Measurements from ENCODE around the genes CELF2 and USP6NL.

- RRBS: 3% methylated on average over 5 of the region's 29 CpGs
Observed at GRCh38 chr10:10910708-10912101, 106.5 kb upstream of the CELF2 start.

DNA sequence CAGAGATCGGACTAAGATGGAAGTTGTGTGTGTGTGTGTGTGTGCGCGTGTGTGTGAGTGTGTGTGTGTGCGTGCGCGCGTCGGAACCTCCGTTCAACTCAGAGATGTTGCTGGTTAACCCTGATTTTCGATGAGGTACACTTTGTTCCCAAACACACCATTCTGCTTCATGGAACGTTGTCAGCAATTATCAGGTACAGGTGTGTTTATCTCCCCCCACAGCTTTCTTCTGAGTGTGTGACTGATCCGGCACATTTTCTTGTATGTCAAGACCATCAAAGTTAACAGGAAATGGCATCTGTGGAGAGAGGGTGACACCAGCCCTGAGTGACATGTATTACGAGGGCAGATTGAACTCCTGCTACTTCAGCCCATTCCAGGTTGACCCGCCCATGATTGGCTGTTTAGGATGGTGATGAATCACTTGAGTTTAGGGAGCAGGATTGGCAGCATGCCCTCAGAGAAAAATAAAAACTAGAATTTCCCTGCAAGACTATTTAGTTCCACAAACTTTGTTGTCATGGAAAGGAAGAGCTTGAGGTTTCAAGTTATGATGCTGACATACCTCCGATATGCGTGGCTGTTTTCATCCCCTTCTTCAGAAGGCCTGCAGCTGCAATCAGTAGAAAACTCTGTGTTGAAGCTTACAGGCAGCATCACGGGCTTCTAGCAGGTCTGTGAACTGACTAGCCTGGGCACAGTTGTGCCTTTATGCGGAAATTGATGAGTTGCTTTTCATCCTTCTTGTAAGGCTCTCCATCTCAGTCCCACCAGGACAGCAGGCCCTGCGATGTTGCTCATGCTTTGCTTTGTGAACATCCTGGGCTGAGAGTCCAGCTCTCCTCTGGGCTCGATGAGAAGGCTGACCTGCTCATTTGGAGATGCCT, 8.1 kb upstream of the CELF2 start:
- RRBS: no CpG with 5 or more reads among the region's 20 CpGs

DNA sequence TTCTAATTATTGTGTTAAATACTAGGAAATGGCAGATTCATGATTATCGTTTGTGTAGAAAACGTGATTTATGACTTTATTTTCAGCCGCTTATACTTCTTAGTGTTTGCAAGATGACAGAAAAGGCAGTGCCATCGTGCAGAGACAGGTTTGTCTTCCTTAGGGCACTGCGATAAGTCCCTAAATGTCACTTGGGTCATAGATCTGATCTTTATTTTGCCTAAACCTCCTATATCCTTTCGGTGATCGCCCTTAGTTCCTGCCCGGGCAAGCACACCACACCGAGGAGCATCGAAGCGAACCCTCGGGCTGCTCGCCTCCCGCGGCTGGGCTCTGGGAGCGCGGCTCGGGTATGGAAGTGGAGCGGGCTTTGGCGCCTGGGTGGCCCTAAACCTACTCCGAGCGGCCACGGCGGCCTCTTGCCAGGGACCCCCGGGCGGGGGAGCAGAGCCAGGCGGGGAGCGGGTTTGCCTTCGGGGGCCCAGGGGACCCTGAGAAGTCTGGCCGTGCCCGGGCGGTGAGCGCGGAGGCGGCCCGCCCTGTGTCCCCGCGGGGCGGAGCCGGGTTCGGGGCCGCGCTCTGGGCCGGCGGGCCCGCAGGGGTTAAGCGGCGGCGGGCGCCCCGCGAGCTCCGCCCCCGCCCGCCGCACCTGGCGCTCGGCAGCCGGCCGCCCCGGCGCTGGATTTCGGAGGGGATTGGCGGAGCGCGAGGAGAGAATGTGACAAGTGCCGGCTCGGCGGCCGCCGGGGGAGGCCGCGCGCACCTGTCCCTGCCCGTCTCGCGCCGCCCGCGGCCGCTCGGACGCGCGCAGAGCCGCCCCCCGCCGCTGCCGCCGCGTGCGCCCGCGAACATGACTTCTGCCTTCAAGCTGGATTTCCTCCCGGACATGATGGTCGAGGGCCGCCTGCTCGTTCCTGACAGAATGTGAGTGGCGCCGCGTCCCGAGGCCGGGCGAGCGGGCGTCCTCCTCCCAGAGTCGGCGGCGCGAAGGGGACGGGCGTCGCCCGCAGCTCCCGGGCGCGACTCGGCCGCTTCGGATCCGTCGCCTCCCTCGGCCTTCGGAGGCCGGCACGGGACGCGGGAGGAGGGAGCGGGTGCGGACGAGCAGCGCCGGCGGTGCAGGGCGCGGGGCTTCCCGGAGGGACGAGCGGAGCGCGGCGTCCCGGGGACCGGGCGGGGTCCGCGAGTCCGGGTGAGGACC, at the start of gene CELF2:
Gene CELF2, plus strand, starts transcription at position 633 of the 1,201 bp plus-strand sequence.
- RRBS: 2% methylated on average over 75 of the region's 148 CpGs

DNA sequence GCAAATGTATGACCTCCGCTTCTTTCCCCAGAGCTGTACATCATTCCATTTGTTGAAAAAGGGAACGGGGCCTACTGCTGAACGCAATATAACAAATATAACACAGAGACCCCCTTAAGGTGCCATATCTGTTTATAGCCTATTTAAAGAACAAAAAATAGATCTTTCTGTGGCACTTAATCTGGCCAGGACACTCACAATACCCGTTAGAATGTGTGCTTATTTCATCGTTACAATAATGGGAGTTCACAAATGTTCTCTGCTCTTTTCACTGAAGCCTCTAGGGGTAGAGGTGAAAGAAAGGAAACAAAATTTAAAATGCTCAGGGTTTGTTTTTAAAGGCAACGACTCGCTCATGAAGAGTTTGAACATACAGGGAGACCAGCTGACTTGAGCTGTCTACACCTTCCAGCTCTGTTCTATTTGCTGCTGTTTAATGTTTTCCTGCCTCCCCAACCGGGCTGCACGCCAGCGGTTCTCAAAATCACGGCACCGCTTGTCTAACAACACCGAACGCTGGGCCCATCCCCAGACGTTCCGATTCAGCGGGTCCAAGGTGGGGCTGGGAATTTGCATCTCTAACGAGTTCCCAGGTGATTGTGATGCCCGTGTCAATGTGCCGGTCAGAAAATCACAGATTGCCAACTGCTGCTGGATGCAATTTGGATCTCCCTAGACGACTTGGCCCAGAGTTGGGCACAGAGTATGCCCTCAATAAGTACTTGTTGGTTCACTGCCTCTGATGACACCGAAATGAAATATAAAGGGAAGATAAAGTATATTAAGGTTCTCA, 28.2 kb downstream of the CELF2 start:
- RRBS: no CpG with 5 or more reads among the region's 22 CpGs

- RRBS: no CpG with 5 or more reads among the region's 12 CpGs
Observed at GRCh38 chr10:11070235-11070910, 52.7 kb downstream of the CELF2 start.

DNA sequence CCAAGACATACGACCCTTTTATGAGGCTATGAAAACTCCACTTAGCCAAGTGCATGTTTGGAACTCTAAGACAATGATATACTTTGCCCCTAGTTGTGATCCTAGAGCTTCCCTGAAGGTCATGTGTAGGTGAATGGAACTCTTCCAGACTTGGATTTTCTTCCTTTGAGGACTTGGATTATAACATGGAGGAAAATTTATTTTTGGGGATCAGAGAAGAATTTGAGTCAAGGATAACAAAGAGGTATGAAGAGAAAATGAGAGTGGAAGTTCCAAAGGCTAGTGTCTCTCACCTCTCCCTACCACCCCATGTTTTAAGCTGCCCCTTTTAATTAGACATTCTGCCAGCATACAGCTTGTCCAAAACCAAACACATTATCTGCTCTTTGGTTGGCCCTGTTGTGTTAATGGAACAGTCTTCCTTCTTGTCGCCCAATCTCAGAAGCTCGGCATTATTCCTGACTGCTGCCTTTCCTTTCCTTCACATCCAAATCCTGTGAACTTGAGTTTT, 164.8 kb downstream of the CELF2 start:
- RRBS: no CpG with 5 or more reads among the region's 3 CpGs

DNA sequence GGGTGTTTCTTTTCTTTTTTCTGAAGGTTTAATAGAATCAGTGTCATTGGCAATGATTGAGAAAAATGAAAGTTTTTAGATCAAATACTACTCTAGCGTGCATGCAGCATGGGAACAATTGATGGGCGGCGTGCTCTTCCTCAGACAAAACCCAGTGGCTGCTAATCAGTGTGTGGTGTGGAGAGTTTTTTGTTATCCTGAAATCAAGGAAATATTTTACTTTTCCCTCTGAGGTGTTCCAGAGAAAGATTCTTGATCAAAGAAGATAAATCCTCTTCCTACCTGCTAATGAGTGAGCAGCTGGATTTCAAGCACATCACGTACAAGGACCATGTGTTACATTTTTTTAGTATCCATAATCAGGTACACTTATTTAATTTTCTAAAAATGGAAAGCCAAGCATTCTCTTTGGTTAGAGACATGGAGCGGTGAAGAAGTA, 185.4 kb downstream of the CELF2 start:
- RRBS: no CpG with 5 or more reads among the region's 5 CpGs

DNA sequence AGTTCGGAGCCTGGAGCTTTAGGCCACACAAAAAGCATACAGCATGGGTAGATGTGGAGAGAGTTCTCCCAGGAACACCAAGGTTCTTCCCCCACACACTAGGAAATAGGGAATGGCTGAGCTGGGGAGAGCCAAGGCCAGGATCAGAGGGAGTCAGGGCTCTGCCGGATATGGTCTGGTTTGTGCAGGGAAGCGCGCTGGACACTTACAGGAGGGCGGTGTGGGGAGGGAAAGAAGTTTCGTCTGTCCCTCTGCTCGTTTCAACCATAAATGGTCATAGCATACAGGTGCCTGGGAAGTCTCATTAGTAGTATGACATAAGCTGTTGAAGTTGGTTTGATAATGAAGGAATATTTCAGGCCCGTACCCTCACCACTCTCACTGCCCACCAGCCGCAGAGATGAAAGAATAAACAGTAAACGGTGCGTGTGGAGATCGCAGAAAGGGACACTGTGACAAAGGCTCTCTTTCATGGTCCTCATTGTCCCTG, 207.2 kb downstream of the CELF2 start:
- RRBS: no CpG with 5 or more reads among the region's 12 CpGs

- RRBS: no CpG with 5 or more reads among the region's 3 CpGs
Observed at GRCh38 chr10:11234639-11234843, 216.9 kb downstream of the CELF2 start.

- RRBS: no CpG with 5 or more reads among the region's 3 CpGs
Observed at GRCh38 chr10:11245075-11245361, 227.3 kb downstream of the CELF2 start.

DNA sequence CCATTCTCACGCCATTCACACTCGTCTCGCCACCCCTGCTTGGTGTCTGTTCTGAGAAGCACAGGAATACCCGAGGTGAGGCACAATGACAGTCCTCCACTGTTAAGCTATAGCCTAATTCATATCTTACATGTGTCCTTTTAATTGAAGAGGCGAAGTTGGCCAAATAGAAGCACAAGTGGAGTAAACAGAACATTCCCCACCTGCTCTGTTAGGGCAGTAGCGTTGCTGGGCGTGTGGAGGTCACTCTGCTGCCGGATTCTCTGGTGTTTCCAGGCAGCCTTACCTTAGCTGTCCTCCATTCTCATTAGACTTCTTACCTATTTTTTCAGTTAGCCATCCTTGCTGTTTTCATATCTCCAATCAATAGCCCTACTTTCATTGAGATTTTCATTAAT, 291.8 kb downstream of the USP6NL start:
- RRBS: no CpG with 5 or more reads among the region's 8 CpGs

DNA sequence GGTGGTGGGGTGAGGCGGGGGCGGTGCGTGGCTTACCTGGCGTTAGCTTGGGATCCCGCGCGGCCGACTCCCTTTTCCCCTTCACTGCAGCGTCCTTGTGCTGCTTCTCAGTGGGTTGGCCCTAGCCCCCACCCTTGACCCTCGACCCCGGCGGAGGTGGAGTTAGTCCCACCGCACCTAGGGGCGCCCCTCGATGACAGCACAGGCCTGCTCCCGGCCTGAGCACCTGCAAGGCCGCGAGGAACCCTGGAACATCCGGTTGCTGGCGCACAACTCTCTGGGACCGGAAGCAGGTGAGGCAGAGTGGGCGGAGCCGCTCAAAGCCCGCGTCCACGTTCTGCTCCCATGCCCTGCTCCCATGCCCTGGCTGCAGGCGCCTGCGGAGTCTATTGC, 266.9 kb downstream of the USP6NL start:
- RRBS: 52% methylated on average over 9 of the region's 28 CpGs

- RRBS: no CpG with 5 or more reads among the region's 1 CpG
Observed at GRCh38 chr10:11595131-11595832, 16.2 kb downstream of the USP6NL start.

GRCh38 chr10:11596616-11597648, 14.5 kb downstream of the USP6NL start:
- RRBS: no CpG with 5 or more reads among the region's 8 CpGs

- RRBS: 1% methylated on average over 60 of the region's 110 CpGs
Observed at GRCh38 chr10:11610746-11611721, at the start of gene USP6NL. USP6NL (minus strand) TSS chr10:11611650.

DNA sequence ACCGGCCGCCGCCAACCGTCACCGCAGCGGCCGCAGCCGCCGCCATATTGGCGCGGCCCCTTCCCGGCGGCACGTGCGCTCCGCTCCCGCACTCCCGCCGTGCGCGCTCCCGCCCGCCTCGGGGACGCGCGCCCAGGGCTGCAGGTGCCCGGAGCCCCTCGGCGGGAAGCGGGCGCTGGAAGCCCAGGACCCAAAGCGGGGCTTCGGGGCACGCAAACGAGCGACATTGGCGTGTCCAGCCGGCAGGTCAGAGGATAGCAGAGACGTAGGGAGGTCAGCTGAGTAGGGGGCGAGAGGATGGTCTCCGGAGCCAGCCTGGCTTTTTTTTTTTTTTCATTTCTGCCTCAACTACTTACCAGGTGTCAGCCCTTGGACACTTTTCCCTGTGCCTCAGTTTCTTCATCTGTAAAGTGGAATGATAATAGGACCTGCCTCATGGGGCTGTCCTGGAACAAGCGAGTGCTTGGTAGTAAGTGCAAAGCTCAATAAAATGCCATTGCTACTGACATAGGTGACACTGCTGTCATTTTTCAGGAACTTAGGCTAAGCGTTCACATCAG, 352 bp upstream of the USP6NL start:
- RRBS: 1% methylated on average over 36 of the region's 44 CpGs

- RRBS: no CpG with 5 or more reads among the region's 7 CpGs
Observed at GRCh38 chr10:11612388-11613010, 1.0 kb upstream of the USP6NL start.

DNA sequence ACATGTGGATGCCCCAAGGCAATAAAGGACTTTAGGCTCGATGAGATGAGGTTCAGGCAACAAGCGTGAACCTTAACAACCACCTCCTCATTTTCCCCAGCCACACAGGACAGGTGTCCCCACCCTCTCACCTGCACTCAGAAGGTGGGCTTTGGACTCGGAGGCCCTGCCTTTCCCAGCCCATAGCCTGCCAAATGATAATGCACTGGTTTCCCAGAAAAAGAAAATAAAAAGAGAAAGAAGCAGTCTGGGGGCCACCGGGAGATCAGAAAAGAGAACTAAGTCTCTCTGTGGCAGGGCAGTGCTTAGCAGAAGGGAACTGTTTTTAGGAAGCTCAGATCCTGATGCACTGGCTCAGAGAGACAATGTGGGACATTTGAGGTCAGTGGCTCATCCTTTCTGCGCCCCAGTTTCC, 22.2 kb upstream of the ECHDC3 start:
- RRBS: no CpG with 5 or more reads among the region's 5 CpGs

- RRBS: 72% methylated on average over 3 of the region's 17 CpGs
Observed at GRCh38 chr10:11813946-11814650, 9.1 kb upstream of the PROSER2 start.

DNA sequence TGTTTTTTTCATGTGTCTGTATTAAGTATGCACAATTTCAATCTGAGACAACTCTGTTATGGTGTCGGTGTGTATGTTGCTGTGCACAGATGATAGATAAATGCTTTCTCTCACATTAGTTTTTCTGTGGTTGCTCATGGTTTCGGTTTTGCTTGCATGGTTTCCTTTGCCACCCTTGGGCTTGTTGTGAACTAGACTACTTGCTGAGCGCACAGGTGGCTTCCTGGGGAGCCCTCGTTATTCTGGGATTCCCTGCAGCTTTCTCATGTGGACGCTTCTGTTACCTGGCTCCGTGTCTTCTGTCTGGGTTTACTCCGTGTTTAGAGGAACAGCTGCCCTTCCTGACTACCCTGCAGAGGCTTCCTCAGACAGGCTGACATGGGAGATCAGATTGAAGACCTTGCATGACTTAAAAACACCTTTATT, 40.6 kb downstream of the PROSER2 start:
- RRBS: no CpG with 5 or more reads among the region's 7 CpGs

Data from aortic smooth muscle cell (primary cell).